ENCODE data around the gene MYF5.

DNA sequence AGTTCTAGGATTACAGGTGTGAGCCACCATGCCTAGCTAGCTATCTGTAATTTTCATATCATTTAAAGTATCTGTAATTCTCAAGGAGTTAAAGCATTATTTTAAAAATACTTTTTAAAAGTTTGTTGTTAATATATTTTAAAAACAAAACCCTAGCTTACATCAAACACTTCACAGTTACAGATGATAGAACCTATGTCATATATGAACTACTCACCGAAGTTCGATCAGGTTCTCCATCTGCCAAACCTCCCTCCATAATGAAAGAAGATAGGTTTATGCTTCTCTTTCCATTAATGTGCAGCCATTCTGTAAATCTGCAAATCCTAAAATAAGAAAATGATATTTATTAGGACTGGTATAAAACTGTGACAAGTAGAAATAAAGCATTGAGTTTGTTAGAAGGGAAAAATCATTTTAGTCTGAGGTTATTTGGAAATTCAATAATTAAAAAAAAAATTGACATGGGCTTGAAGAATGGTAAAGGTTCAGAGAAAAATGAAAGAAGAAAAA, 72.2 kb downstream of the OSBPL8 start:
- RRBS = no CpG with 5 or more reads among the region's 2 CpGs

DNA sequence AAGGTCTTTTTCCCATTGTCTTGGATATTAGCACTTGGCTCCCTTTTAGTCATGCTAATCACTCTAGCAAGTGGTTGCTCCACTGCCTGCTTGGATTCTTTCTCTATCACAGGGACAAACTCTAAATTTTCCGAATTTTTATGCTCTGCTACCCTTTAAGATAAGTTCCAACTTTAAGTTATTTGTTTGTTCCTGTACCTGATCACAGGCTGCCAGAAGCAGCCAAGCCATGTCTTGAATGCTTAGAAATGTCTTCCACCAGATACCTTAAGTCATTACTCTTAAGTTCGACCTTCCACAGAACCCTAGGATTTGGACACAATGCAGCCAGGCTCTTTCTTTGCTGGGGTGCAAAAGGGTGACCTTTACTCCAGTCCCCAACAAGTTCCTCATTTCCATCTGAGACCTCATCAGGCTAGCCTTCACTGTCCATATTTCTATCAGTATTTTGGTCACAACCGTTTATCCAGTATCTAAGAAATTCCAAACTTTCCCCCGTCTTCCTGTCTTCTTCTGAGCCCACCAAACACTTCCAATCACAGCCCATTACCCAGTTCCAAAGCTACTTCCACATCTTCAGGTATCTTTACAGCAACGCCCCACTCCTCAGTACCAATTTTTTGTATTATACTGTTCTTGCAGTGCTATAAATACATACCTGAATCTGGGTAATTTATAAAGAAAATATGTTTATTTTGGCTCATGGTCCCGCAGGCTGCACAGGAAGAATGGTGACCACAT, 40.5 kb downstream of the OSBPL8 start:
- RRBS = no CpG with 5 or more reads among the region's 6 CpGs

DNA sequence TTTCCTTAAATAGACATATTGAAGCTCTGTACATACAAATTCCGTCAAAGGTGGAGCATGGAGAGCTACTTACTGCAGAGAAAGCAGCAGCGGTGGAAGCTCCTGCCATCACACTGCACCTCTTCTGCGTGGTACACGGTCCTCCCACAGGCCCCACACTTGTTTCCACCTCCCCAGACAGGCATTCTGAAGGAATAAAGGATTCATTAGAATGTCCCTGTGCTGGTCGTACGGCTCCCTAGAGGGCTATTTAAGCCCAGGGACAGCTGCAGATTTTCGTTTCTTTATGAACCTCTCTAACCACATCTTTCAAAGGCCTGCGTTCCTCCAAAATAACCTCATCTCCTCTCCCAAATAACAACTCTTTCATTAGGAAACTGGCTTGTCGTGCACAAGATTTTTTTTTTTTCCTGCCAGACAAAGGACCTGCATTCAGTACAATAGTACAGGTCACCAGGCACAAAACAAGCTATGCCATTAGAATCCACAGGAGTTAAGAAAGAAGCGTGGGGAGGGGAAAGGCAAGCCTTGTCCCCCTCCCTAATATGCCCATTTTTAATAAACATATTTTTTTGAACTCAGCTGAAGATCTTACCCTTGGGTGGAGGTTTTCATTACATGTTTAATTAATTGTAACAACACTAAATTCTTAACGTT, 12.6 kb downstream of the CSRP2 start:
- RRBS = no CpG with 5 or more reads among the region's 11 CpGs

- RRBS = no CpG with 5 or more reads among the region's 2 CpGs
These were observed 172.9 kb upstream of the E2F7 start for GRCh38 chr12:77238106-77238783.

DNA sequence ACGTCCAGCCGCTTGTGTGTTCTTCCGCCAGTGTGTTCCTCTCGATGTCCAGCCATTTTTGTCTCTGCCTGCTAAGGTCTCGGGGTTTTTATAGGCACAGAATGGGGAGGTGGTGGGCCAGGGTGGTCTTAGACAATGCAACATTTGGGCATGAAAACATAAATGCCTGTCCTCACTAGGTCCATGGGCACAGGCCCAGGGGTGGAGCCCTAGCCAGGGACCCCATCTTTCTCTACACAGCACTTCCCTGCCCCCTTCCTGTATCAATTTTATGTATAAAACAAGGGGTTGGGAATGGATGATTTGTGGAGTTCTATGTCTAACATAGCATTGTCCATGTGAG, 3.3 kb downstream of the NAV3 start:
- RRBS = no CpG with 5 or more reads among the region's 5 CpGs

DNA sequence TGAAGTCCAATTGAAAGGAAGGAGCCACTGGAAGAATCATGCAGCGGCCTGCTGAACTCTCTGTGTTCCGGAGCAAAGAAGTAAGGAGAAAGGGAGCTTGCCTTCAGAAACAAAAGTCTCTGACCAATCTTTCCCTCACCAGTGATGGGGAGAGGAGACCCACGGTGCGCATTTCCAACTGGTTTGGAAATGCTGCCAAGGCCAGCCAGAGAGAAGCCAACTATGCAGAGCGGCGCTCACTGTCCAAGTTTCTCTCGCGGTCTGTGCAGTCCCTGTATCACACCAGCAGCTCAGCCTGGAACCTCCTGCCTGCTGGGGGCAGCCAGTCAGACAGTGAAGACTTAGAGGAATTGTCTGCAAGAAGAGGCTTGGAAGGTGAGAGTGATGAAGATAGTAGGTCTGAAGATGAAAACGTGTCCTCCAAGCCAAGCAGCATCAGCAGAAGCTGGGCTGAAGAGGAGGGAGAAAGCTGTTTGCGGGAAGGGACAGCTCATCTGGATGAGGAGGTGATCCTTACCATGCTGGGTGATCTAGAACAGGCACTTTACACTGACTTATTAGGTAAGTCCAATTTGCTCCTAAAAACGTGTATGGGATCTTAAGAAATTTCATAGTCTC, 206.2 kb downstream of the NAV3 start:
- RRBS = no CpG with 5 or more reads among the region's 11 CpGs

DNA sequence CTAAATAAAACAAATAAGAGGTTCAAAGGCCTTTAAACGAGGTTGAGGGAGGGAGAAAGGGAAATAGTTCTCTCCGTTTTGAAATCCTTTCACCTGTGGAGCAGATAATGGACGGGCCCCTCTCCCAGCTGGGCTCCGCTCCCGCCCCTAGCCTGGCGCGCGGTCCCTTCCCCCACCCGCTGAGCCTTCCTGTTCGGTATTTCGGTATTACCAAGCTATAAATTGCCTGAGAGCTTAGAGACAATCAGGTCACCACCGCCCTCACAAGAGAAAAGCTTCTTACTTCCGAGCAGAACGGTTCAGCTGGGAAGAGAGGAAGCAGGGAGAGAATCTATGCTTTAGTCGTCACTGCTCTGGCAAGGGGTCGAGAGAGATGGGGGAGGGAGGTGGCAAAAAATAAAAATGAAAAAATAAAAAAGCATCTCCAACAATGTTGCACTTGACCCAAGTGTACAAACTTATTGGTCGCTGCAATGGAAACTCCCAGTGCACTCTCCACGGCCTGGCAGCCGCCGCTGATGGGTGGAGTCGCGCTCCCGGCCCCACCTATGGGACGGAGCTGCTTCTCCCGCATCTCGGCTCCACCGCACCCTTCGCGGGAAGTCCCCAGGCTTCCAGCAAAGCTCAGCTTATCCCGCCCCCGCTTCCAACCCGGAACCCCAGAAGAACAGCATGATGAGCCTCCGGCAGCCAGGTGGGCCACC, 1.0 kb upstream of the SYT1 start:
- RRBS = under 1% methylated on average over 7 of the region's 33 CpGs

- RRBS = no CpG with 5 or more reads among the region's 1 CpG
These were observed 72.5 kb downstream of the SYT1 start for GRCh38 chr12:78936975-78937490.

DNA sequence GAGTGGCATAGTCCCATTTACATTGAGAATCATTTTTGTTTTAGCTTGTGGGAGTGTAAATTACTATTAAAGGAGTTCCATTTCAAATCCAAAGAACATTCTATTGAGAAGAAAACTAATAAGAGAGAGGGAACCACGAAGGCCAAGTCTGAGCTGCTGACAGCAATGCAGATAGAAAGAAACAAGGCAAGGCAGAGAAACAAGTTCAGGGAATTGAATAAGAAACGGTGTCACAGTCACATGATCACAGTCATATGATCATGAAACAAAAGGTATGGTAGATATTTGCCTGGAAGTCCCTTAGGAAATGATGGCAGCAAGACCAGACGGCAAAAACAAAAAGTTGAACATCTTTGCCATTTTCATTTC, 274.8 kb downstream of the PAWR start:
- RRBS = no CpG with 5 or more reads among the region's 3 CpGs

DNA sequence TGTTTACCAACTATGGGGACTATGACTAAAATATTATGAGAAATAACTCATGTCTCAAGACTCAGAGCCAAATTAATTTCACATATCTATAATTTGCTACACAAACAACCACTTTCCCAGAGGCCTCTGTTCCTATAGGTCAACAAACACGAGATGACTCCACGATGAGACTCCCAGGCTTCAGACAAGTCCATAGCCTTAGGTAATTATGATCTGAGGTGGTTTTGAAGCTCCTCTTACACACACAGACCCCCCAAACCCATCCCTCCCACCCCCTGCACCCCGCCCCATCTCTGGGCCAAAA, 143.8 kb downstream of the PAWR start:
- RRBS = no CpG with 5 or more reads among the region's 3 CpGs

GRCh38 chr12:79672263-79672994, 18.3 kb downstream of the PAWR start:
- RRBS = no CpG with 5 or more reads among the region's 3 CpGs

DNA sequence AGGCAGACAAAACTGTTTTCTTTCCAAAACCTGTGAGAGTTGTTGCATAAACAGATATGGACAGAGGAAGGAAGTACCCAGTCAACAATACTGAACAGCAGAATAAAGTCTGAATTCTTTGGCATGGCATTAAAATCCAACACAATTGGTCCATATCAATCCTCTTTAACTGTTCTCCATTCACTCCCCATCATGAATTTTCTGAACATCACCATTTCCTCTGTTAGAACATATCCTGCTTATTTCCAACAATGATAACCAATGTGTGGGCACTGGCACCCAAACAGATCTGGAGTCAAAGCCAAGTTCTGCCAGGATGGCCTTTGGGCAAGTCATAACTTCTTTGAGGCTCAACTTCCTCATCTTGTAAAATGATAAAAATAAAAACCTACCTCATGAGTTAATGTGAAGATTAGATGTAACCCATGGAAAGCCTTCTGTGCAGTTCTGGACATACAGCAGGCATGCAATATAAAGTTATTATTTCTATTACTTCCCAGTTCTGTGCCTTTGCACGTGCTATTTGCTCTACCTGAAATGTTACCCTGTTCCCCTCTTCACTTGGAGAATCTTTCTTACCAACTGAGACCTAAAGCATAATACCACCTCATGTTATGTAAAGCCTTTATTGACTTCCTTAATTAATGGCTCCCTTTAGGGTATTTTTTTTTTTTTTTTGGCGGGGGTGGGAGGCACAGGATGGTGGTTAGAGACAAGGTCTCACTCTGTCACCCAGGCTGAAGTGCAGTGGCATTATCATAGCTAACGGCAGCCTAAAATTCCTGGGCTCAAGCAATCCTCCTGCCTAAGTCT, 12.4 kb downstream of the PAWR start:
- RRBS = no CpG with 5 or more reads among the region's 3 CpGs

- RRBS = under 1% methylated on average over 5 of the region's 15 CpGs
These were observed 1.3 kb downstream of the PPP1R12A start for GRCh38 chr12:79933303-79934260.

DNA sequence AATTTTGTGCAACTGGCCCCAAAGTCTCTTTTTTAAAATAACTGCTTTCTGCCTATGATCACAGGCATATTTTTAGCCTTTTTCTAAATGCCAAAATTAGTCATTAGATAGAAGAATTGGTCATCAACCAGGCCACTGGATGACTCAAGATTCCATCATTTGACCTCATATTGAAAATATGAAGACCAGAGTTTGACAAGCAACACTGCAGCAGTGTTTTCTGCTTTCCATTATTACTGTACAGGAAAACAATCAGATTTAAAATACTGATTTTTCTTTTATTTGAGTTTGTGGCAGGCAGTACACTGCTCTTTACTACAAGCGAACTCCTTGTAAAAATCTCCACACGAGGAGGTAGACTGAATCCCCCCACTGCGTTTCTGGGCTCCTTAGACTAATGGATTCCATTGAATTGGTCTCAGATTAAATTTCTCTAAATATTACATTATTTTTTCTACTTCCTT, 54.6 kb upstream of the OTOGL start:
- RRBS = no CpG with 5 or more reads among the region's 3 CpGs

DNA sequence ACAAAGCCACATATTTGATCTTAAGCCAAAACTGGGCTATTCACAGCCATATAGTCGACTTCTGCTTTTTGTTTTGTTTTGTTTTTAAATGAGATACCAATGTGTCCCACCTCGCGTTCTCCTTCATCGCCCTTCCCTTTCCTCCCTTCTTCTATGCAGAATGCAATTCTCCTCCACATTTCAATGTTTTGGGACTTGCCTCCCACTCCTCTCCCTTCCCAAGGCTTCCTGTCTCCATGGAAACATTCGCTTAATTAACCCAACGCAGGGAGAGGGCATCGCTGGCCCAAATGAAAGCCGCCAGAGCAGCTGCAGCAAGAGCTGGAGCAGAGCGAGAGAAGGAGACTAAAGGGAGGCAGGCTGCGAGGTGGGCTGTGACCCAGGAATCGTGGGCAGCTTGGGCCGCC, 43.6 kb upstream of the PTPRQ start:
- RRBS = no CpG with 5 or more reads among the region's 12 CpGs

- RRBS = no CpG with 5 or more reads among the region's 8 CpGs
These were observed 33.8 kb downstream of the PTPRQ start for GRCh38 chr12:80477880-80478204.

DNA sequence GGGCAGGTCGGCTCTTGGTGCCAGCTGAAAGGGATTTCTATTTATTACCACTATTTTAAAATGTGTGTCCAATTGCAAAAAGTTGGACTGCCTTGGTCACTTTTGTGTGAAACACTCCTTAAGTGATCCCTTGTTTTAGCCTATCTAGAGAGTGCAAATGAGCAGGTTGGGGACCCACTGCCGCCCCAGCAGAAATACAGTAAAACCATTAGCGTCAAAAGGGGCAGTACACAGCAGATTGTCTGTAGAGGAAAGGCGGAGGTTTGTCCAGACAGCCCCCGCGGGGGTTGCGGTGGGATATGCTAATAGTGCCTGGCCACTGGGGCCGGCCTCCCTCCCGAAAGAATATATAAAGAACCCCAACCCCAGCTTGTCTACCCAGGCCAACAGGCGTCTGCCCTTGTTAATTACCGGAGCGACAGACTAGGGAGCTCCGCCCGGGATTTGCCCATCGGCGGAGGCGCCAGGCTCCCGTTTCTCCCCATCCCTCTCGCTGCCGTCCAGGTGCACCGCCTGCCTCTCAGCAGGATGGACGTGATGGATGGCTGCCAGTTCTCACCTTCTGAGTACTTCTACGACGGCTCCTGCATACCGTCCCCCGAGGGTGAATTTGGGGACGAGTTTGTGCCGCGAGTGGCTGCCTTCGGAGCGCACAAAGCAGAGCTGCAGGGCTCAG, at the start of gene MYF5:
Gene MYF5 (plus strand): TSS at position 377 of the 676 bp plus-strand sequence.
- RRBS = 14% methylated on average over 4 of the region's 31 CpGs

DNA sequence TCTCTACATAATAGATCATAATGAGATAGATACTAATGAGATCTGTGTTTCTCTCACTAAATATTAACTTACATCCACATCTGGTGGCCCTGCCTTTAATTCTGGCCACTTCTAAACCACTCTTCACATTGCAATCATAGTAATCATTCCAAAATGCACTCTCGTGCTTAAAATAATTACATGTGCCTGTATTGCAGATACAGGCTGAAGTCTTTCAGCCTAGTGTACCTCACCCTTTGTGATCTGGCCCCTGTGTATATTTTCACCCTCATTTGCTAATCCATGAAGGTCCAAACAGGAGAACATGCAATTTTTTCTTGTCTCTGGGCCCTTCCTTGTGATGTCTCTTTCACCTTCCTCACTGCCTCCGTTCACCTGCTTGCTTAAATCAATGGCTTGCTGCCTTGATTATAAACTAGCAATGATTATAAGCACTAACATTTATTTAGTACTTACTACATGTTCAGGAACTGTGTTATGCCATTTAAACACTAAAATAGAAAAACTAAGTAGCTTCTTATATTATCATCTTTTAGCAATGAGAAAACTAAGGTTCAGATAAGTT, 107.9 kb downstream of the LIN7A start:
- RRBS = no CpG with 5 or more reads among the region's 2 CpGs

DNA sequence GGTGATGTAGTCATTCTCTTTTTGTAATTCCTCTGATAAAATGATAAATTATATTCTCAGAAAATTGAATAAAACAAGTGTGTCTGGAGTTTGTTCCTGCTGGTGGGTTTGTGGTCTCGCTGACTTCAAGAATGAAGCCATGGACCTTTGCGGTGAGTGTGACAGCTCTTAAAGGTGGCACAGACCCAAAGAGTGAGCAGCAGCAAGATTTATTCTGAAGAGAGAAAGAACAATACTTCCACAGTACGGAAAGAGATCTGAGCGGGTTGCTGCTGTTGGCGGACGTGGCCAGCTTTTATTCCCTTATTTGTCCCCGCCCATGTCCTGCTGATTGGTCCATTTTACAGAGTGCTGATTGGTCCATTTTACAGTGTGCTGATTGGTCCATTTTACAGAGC, 59.4 kb downstream of the LIN7A start:
- RRBS = no CpG with 5 or more reads among the region's 7 CpGs

- RRBS = no CpG with 5 or more reads among the region's 3 CpGs
These were observed 219.7 kb downstream of the ACSS3 start for GRCh38 chr12:81297534-81298063.

Measured in zone of skin (tissue), 1 donor.